Body of pancreas (tissue), 2 donors: ENCODE results near the genes SRXN1 and SCRT2.

DNA sequence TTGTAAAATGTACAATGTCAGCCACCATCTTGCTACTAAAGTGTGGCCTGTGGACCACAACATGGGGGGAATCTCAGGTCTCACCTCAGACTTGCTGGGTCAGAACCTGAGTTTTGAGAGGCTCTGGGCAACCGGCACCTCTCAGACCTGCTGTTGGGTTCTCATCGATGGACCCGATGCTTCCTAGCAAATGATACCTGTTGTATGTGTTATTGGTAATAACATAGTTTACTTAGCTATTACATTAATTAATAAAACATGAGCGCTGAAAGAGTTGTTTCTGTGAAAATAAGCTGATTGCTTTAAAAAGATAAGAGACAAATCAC lies 5.5 kb downstream of the RBCK1 start:
- PRO-cap, result no peak
- RAMPAGE, long total RNA, 2 experiments, result no peak in any of the 2 experiments

GRCh38 chr20:431321-432103 lies 23.4 kb downstream of the RBCK1 start:
- PRO-cap, result no peak
- RAMPAGE, long total RNA, 2 experiments, result no peak in any of the 2 experiments

GRCh38 chr20:444928-445206 lies 17.5 kb downstream of the TBC1D20 start:
- PRO-cap, result no peak
- RAMPAGE, long total RNA, 2 experiments, result no peak in any of the 2 experiments

DNA sequence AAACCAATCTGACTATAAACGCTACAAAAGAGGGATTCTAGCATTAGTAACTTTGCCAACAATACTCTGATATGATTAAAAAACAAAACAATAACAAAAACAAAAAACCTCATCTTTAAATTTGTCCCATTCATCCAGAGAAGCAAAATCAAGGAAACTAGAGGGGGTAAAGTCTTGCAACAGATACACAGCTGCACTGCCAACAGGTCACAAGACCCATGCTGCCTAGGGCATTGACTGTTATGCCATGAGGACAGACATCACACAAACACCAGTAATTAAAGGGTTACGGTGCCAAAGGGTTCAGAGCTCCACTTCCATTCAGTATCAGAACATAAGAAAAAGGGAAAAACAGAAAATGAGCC lies 1.7 kb downstream of the TBC1D20 start:
- PRO-cap, result no peak
- RAMPAGE, long total RNA, 2 experiments, result no peak in any of the 2 experiments

GRCh38 chr20:652302-652813 lies 642 bp downstream of the SRXN1 start:
- PRO-cap, result no peak
- RAMPAGE, long total RNA, 2 experiments, result no peak in any of the 2 experiments

DNA sequence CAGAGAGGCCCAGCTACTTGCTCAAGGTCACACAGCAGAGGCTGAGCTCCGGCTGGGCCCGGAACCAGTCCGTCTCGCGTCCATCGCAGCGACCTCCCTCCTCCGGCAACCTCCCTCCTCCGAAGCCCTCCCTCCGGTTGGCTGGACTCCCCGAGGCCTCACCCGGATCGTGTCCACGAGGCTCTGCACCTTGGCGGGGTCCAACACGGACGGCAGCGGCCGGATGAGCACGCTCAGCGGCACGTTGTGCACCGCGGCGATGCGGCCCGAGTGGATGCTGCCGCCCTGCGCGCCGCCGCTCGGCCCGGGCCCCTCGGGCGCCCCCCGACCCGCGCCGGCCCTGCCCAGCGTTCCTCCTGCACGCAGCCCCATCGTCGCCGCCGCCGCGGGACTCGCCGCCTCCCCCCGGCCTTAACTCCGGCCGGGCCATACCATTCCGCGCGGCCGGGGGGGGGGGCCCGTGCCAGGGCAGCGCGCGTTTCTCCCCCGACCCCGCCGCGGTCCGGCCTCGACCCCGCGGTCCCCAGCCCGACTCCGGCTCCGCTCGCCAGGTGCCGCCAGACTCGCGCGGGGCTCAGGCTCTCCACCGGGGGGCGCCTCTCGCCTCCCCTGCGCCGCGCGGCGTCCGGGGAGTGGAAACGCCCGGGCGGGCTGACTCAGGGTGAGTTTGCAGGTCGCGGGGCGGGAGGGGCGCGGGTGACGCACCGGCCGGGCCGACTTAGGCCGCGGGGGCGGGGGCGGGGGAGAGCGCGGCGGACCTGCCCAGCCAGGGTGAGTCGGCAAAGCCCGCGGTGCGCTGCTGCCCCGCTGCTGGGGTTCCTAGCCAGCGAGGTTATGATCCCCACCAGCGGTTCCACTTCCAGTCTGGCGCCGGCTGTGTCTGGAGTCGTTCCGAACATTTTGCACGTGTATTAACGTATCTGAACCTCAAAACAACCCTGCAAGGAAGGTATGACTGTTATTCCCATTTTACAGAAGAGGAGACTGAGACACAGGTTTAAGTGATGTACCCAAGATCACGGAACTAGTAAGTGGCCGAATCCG lies at the start of gene SRXN1:
SRXN1 (minus strand) TSS at position 387 of the 1,044 bp plus-strand sequence.
- PRO-cap, result bidirectional peak, plus-strand start at position 774 of the sequence, minus-strand start at position 385 of the sequence
- RAMPAGE, long total RNA, 2 experiments, result no peak in any of the 2 experiments

GRCh38 chr20:672422-672822 lies 3.2 kb downstream of the SCRT2 start:
- PRO-cap, result no peak
- RAMPAGE, long total RNA, 2 experiments, result no peak in any of the 2 experiments

GRCh38 chr20:675587-676235 lies at the start of gene SCRT2:
Gene SCRT2, minus strand, starts transcription at chr20:675802.
- PRO-cap, result no peak
- RAMPAGE, long total RNA, 2 experiments, result no peak in any of the 2 experiments

- PRO-cap, result no peak
- RAMPAGE, long total RNA, 2 experiments, result no peak in any of the 2 experiments
Observed at GRCh38 chr20:771620-772337, 3.5 kb upstream of the SLC52A3 start.

DNA sequence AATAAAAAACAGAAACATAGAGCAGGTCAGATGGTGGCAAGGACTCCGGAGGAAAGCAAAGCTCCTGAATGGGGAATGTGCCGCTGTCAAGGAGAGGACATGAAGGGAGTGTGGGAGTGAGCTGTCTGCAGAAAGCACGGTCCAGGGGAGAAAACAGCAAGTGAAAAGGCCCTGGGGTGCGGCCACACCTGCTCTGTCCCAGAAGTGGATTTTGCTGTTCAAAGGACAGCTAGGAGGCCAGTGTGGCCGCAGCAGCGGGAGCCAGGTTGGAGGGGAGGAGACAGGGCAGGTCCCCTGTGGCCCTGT lies 4.4 kb upstream of the SLC52A3 start:
- PRO-cap, result no peak
- RAMPAGE, long total RNA, 2 experiments, result no peak in any of the 2 experiments

- PRO-cap, result no peak
- RAMPAGE, long total RNA, 2 experiments, result no peak in any of the 2 experiments
Observed at GRCh38 chr20:829557-830068, 3.9 kb upstream of the FAM110A start.

DNA sequence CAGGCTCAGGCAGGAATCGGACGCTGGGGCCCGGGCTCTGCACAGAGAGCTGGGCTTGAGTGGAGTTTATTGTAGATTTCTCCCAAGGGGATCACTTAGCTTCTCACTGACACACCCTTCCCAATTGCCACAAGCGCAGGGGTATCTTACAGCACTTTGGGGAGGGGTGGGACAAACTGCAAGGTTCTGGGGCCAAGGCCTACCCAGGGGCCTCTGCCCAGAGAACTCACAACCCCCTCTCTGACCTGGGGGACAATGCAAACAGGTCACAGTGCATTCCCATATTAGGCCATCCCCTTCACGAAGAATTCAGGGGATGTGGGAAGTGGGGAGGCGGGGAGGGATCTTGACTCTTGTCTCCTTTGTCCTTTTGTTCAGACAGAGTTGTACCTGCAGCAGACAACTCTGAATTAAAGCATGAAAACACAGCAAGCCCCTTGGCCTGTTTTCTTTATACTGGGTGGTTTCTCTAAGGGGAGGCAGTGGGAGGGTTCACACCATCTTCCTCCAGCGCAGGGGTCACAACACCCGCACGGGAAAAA lies 20.0 kb downstream of the SDCBP2 start:
- PRO-cap, result no peak
- RAMPAGE, long total RNA, 2 experiments, result no peak in any of the 2 experiments

- PRO-cap, result no peak
- RAMPAGE, long total RNA, 2 experiments, result no peak in any of the 2 experiments
Observed at GRCh38 chr20:1336146-1336479, 7.2 kb upstream of the SDCBP2 start.

GRCh38 chr20:1429892-1430516 lies 36.6 kb downstream of the NSFL1C start:
- PRO-cap, result no peak
- RAMPAGE, long total RNA, 2 experiments, result no peak in any of the 2 experiments

DNA sequence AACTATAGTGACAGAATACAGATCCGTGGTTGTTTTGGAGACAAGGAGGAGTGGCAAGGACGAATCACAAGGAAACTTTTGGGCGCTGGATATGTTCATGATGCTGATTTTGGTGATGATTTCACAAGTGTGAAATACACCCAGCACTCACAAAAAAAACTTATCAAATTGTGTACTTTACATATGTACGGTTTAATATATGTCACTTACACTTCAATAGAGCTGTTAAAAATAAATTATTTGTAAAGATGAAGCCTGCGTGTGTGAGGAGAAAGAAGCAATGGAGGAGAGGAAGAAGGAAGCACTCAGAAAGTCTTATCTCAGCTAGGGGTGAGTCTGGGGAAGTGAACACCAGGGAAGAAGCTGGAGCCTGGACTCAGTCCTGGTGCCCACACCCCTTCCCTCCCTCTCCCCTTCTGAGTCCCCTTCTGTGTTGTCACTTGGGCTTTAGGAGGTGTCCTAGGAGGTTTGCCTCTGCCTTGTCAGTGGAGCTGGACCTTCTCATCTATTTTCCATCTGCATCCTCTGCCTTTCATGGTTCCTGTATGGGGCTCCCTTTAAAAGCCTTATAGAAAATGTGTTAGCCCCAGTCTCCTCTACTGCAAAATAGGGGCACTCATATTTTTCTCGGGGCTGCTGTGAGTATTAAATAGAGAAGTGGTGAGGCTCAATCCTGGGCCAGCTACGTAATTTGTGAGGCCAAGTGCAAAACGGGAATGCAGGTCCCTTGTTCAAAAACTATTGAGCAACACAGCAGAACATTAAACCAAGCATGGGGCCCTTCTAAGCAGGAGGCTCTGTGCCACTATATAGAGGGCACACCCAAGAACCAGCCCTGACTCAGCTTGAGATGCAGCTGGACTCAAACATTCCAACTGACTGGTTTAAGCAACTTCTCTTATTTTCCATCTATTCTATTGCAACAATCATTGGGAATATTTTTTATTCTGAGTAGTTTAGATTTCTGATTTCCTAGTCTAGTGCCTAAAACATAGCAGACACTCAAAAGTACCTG lies 1.8 kb downstream of the SIRPB2 start:
- PRO-cap, result unidirectional peak, plus-strand start at position 838 of the sequence
- RAMPAGE, long total RNA, 2 experiments, result no peak in any of the 2 experiments

GRCh38 chr20:1543154-1543604 lies 14.3 kb downstream of the SIRPD start:
- PRO-cap, result no peak
- RAMPAGE, long total RNA, 2 experiments, result no peak in any of the 2 experiments

- PRO-cap, result no peak
- RAMPAGE, long total RNA, 2 experiments, result no peak in any of the 2 experiments
Observed at GRCh38 chr20:1663856-1664227, 6.3 kb upstream of the SIRPG start.

GRCh38 chr20:1824873-1825398 lies 70.3 kb upstream of the SIRPA start:
- PRO-cap, result no peak
- RAMPAGE, long total RNA, 2 experiments, result no peak in any of the 2 experiments

- PRO-cap, result no peak
- RAMPAGE, long total RNA, 2 experiments, result no peak in any of the 2 experiments
Observed at GRCh38 chr20:1830161-1830722, 65.0 kb upstream of the SIRPA start.

DNA sequence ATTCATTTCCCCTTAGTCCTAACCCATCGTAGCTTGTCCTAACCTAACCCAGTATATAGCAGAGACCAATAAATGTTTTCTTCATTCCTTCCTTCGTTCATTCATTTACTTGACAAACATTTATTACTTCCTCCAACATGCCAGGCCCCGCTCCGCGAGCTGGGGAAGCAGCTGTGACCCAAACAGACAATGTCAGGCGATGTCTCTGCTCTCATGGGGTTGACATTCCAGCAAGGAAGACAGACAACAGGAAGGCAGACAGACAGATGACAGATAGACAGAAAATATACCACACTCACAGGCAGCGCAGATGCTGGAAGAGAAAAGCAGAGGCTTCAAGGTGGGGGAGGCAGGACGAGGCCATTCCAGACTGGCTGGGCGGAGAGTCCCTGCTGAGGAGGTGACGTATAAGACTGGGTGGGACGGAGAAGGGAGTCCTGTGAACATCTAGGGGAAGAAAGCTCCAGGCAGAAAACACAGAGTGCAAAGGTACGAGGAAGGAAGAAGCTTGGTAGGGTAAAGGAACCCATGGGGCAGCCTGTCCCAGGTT lies 33.7 kb upstream of the SIRPA start:
- PRO-cap, result no peak
- RAMPAGE, long total RNA, 2 experiments, result no peak in any of the 2 experiments